Placental pericyte (primary cell): ENCODE measurements around the genes RELCH and VPS4B.

DNA sequence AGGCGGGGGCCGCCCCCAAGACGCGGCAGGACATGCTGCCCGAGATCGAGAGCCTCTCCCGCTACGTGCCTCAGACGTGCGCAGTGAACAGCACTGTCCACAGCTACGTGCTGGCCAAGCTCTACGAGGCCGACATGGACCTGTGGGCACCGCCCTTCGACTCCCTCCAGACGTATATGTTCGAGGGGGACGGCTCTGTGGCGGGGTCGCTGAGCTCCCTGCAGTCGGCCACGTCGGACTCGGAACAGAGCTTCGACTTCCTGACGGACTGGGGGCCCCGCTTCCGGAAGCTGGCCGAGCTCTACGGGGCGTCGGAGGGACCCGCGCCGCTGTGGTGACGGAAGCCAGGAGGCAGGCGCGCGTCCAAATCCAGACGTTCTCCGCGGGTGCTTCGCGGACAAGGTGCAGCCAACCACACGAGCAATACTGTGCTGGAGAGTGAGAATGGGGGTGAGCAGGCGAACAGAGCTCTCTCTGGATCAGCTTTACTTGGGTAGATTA lies 221.2 kb downstream of the CDH20 start:
- CAGE, long polyA plus RNA: no peak

DNA sequence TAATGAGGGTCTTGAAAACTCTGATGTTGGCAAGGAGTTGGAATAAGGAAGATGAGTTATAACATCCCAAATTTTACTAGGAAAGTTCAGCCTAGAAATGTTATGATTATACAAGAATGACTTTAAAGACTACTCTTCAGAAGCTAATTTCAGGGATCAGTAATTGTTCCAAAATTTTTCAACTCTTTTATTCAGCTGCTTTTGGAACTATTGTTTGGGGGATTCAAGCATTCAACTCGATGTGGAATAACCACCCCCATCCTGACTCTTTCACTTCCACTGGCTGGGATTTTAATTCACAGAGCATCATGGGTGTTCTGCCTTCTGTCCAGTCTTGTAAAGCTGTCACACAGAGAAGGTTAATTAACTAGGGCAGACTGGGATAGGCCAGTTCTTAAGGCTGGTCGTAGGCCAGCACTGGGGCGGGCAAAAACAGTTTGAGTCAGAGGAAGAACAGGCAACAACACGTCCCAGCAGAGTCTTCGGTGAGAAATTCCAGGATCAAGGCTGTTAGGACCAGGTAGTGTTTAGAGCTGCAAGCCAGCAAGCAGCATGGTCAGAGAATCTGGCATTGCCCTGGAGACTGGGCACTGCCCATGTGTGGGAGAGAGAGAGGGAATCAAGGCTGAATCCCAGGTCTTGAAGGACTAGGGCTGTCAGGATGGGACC lies 3.9 kb upstream of the RNF152 start:
- CAGE, long polyA plus RNA: no peak

DNA sequence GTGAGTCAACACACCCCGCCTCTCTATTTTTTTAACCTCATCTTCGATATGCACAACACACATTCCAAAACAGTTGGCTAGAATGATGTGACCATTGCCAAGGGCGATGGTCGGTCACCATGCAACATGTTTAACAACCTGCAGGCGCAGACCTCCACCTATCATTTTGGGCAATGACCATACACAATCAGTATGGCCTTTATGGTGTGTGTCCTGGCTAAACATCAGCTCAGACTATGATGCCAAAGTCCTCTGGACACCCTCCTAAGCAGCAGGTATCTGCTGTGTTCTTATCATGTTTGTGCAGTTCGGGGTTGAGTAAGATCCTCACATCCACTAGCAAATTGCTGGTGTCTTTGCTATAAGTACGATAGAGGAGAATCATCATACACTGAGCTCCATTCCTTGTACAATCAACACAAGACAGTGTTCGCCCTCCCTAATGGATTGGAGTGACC lies 7.8 kb upstream of the RNF152 start:
- CAGE, long polyA plus RNA: no peak

DNA sequence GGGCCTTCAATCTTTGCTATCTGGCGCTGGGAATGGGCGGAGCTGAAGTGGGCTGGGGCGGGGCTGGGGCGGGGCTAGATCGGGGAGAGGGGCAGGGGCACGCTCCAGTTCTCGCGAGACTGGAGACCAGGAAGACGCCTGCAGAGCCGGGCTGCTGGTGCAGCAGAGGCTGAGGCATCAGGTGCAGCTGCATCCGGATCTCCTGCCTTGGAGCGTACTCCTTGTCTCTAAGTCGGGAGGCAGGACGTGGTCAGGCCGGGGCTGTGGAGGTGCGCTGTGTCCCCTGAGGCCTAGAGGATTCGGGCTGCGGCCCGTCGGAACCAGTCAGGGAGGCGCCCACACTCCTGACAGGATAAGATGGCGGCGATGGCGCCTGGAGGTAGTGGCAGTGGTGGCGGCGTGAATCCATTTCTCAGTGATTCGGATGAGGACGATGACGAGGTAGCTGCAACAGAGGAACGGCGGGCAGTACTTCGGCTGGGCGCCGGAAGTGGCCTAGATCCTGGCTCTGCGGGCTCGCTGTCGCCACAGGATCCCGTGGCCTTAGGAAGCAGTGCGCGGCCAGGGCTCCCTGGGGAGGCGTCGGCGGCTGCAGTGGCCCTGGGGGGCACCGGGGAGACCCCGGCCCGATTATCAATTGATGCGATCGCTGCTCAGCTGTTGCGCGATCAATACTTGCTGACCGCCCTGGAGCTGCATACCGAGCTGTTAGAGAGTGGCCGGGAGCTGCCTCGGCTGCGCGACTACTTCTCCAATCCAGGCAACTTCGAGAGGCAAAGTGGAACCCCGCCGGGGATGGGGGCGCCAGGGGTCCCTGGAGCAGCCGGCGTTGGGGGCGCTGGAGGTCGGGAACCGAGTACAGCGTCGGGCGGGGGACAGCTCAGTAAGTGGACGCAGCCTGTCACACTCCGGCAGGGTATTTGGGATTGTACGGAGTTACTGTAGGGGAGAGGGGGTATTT lies at the start of gene RELCH:
Gene RELCH, plus strand, starts transcription at position 107 of the 961 bp plus-strand sequence.
- CAGE, long polyA plus RNA: no peak

- CAGE, long polyA plus RNA: no peak
Measured at GRCh38 chr18:62437104-62437522, 85.7 kb upstream of the ZCCHC2 start.

- CAGE, long polyA plus RNA: no peak
Measured at GRCh38 chr18:62498474-62498904, 24.3 kb upstream of the ZCCHC2 start.

GRCh38 chr18:62522082-62522898 lies 535 bp upstream of the ZCCHC2 start:
- CAGE, long polyA plus RNA: no peak

- CAGE, long polyA plus RNA: no peak
Measured at GRCh38 chr18:62524654-62525173, 1.9 kb downstream of the ZCCHC2 start.

DNA sequence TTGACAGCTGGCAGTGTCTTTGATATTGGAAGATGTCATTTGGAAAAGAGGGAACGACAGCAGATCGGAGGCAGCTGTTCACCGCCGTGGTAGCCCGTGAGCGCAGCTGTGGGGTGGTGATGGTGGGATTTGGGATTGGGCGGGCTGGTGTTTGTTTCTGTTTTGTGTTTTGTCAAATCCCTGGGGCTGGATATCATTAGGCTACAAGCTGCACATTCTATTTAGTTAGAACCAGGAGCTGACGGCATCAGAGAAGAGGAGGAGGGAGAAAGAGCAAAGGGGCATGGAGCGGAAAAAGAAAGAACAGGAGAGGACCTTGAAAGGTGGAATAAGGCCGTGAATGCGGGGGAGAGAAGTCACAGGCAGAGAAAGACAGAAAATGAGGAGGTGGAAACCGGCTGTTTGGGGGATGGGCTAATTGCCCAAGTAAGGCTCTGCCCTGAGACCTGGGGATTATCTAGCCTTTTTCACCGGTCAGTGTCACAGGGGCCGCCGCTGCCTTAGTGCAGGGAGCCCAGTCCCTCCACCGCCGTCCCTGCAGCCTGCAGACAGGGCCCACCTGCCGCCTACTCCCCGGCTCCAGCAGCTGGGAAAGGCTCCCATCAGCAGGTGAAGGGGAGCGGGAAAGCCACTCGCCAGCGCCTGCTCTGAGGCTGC lies 88.0 kb downstream of the ZCCHC2 start:
- CAGE, long polyA plus RNA: no peak

- CAGE, long polyA plus RNA: no peak
Measured at GRCh38 chr18:62651013-62651430, 64.3 kb upstream of the PHLPP1 start.

GRCh38 chr18:62739762-62740369 lies 24.5 kb downstream of the PHLPP1 start:
- CAGE, long polyA plus RNA: no peak

DNA sequence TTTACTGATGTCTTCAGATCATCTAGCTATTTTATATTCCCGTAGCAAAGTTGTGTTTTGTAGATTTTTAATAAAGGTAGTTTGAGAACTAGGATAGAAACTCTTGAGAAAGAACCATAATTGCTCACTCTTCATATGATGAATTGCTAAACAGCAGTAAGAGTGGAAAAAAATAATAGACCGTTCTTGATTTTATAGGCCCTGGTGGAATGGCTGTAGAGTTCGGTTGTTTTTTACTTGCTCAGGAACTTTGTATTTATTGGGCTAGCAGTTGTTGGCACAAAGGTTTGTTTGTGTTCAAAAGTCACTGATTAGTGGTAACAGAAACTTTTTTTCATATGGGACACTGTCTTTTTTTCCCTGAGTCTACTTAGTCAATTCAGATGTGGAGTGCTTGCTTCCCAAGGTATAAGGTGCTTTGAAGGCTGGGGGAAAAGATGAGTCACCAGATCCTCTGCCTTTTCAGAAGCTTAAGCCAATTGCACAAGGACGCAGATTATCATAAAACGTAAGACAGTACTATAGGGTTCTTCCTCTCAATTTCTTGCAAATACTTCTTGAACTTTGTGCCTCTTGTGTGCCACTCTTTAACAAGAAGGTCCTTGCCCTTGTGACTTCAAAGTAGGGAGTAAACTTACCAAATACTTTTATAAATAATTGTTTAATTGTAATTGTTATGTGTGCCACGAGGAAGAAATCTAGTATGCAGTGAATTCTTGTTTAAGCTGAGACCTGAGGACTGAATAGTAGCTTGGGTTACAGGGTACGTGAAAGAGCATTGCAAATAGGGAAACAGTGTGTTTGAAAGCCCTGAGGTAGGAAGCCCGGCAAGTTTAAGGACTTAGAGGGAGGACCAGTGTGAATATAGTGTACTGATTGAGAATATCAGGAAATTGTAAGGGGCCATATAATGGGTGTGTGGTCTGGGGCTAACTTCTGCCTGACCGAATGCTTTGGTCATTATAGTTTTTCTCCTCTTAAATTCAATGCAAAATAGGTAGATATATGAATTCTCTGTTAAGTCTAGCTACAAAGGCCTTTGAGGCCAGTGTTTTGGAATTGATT lies 26.0 kb downstream of the PHLPP1 start:
- CAGE, long polyA plus RNA: no peak

DNA sequence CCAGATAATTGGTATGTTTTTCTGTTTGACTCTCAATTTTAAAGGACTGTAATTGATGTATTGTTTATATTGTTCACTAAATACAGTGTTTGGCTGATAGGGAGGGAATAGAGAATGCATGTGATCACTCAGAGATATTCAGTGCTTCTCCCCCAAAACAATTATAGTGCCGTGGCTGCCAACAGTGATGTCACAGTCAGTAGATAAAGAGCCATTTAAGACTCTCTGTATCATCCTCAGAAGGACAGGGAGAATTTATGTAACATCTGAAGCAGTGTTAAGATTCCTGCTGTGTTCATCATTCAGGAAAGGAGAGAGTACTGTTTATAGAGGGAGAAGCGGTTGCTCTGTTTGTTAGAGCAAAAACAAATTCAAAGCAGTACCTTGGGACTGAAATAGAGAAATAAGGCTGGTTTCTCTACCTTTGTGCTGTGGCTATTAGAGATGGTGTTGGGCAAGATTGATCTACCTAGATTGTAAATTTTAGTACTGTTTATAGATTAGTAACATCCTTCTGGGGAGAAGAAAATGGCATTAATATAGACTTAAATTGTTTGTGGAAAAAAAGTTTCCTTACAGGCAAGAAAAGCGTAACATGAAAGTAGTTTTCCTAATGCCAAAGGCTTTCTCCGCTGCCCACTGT lies 69.8 kb downstream of the PHLPP1 start:
- CAGE, long polyA plus RNA: no peak

DNA sequence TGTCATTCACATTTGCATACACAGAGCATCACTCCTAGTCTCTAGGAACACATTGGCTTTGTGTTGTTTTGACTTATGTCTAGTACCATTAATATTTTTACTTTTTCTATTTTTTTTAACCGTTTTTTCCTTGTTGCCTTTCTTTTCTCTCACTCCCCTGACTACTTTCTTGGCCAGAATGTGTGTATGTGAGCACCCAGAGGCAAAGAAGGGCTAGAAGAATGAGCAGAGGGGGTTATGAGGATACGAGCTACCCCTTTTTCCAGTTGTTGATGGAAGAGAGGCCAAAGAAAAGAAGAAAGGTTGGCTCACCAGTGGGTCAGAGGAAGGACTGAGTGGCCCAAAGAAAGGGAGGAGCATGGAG lies 86.5 kb downstream of the PHLPP1 start:
- CAGE, long polyA plus RNA: no peak

DNA sequence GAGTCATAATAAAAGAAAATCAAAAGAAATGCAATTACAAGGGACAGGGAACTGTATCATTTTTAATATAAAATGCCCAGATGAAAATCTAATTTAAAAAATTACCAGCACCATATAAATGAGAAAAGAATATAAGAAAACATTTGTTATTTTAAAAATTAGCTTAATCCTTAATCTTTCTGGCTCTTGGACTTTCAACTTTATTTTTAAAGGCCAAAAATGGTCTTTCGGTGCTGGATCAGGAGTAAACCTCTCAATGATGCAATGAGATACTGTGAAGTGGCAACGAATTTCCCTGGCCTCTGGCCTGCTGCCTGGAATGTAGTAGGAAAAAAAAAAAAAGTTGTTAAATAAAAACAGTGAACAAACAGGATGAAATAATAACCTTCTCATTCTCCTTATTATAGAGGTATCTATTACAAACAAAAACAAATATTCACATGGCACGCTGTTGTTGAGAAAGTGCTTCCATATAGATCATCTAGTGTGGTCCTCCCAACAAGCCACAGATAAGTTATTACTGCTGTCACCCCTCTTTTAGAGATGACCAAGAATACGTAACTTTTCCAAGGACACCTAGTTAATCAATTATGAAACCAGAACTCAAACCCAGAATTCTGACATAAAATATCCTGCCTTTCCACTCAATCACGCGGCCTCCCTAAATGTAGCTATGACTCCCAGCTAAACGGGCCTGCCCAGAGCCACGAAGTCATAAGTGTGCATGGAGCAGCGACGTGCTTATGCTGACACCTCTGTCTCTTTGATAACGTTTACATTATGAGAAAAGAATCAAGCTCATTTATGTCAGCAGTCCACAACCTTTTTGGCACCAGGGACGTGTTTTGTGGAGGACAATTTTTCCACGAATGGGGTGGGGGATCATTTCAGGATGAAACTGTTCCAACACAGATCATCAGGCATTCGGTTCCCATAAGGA lies 171.0 kb downstream of the BCL2 start:
- CAGE, long polyA plus RNA: no peak

- CAGE, long polyA plus RNA: no peak
Measured at GRCh38 chr18:63162248-63162864, 157.2 kb downstream of the BCL2 start.

DNA sequence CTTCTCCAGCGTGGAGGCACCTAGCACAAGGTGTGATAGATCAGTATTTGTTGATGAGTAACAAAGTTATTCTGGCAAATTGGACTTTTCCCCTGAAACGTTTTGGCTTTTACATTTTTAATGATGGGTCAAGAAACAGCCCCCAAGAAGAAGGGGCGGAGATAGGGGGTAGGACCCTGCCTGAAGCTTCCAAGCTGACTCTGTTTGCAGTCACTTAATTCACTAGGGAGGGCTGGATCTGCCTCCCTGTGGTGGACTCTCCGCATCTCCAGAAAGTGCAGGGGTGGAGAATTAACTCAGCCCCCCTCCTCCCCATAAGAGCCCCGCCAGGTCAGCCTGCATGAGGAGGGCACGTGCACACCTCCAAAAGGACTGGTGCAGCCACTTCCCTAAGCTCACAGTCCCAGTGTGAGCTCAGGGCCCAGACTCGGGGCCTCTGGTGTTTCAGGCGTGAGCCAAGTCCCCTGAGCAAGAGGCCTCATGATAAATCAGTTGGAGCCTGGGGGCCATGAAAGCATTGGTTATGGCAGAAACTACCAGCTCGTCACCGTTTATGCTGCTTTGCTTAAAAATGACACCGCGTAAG lies 141.9 kb downstream of the BCL2 start:
- CAGE, long polyA plus RNA: no peak

DNA sequence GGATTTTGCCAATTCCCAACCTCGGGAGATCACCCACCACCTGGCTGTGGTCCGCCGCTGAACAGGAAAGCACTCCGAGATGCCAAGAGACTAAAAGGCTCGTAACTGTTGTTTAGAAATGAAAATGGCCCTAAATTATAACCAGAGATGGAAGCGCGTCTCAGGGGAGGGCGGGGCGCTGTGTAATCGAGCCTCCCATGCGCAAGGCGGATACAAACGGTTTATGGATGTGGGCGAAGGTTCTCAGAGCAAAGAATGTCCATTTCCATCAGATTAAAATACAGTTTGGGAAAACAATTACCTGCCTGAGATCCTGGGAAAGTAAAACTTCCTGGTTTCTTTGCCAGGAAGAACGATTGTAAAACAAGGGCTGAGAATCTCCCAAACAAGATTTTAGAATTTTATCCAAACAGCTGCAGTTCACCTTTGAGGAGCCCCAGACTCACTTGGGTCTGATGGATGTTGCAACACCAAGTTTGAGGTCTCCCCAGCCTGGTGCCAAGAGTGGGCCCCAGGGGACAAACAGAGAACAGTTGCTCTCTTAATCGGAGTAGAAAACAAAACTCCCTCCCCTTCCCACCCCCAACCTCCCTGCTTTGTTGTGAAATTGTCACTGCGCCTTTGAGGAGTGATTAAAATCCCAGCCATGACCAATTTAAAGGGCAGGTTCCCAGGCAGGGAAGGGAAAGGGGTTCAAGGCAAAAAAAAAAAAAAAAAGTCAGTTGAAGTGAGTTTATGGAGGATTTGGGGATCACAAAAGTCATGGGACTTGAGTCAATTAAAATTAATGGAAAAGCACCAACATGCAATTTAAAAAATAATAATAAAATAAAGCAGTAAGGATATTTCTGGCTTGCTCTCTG lies 141.1 kb downstream of the BCL2 start:
- CAGE, long polyA plus RNA: no peak

DNA sequence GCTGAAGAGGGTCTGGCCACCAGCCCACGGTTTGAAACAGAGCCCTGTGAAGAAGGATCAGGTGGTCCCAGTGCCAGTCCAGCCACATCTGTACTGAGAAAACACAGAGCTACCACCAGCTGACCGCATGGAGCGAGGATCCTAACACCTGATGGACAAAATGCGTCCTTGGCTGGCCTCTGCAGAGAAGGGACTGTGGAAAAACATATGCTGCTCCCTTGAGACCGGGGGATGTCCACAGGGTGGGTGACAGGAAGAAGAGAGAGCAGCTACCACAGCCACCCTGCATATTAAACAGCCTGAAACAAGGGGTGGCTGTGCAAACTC lies 137.3 kb downstream of the BCL2 start:
- CAGE, long polyA plus RNA: no peak

GRCh38 chr18:63421910-63422553 lies at the start of gene VPS4B:
VPS4B (minus strand) TSS chr18:63422476.
- CAGE, long polyA plus RNA: no peak